GM19239 (cell line): ENCODE measurements around a stretch of chr16.

DNA sequence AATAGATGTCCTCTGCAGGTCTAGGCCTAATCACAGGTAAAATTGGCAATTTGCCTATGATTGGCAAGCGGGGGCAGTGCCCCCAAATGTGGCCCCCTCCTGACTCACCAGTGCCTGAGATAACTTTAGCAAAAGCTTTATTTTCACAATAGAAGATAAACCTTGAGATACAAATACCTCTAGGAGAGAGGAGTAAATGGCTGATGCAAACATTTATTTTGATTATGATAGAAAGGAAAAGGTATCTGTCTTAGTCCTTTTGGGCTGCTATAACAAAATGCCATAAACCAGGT, 132.9 kb upstream of the TOX3 start:
- RRBS, result no CpG with 5 or more reads among the region's 1 CpG

GRCh38 chr16:53054169-53054657, 578 bp upstream of the CHD9 start:
- RRBS, result no CpG with 5 or more reads among the region's 9 CpGs

DNA sequence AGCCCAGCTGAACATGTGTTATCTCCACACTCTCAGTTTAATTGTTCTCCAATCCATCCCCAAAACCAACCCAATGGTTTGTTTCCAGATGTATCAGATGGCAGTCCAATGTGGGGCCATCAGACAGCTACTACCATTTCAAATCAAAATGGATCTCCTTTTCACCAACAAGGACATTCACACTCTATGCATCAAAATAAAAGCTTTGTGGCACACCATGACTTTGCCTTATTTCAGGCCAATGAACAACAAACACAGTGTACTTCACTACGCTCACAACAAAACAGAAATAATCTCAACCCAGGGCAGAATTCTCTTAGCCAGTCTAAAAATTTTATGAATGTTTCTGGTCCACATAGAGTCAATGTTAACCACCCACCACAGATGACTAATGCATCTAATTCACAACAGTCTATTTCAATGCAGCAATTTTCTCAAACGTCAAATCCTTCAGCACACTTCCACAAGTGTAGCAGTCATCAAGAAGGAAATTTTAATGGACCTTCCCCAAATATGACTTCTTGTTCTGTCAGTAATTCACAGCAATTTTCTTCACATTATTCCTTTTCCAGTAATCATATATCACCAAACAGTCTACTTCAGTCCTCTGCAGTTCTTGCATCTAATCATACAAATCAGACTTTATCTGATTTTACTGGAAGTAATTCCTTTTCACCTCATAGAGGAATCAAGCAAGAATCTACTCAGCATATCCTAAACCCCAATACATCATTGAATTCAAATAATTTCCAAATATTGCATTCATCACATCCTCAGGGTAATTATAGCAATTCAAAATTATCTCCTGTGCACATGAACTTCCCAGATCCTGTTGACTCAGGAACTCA, 101.8 kb downstream of the CHD9 start:
- RRBS, result no CpG with 5 or more reads among the region's 2 CpGs

DNA sequence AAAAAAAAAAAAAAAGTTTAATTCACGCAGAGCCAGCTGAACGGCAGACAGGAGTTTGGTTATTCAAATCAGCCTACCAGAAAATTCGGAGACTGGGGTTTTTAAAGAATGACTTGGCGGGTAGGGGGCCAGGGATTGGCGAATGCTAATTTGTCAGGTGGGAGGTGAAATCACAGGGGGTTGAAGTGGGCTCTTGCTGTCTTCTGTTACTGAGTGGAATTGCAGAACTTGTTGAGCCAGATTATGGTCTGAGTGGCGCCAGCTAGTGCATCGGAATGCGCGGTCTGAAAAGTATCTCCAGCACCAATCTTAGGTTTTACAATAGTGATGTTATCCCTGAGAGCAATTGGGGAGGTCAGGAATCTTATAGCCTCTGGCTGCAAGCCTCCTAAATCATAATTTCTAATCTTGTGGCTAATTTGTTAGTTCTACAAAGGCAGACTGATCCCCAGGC, 800 bp upstream of the RBL2 start:
- RRBS, result no CpG with 5 or more reads among the region's 9 CpGs

DNA sequence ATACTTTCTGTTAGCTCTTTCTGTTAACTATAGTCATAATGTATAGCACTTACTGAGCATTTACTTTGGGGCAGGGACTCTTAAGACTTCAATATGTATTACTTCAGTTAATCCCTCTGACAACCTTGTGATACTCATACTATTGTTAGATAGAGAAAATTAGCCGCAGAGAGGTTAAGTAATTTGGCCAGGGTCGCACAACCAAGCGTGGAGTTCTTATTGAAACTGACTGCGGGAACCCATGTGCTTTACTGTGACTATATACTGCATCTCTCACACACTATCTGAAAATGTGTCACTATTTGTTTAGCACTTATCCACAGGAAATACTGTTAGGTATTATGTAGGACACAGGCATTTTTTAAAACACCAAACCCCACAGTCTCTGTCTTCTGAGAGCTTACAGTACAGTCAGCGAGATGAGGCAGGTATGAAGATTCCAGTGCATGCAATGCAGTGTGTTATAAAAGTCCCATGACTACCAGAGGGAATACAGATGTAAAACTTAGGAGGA, 11.2 kb downstream of the RBL2 start:
- RRBS, result no CpG with 5 or more reads among the region's 5 CpGs

DNA sequence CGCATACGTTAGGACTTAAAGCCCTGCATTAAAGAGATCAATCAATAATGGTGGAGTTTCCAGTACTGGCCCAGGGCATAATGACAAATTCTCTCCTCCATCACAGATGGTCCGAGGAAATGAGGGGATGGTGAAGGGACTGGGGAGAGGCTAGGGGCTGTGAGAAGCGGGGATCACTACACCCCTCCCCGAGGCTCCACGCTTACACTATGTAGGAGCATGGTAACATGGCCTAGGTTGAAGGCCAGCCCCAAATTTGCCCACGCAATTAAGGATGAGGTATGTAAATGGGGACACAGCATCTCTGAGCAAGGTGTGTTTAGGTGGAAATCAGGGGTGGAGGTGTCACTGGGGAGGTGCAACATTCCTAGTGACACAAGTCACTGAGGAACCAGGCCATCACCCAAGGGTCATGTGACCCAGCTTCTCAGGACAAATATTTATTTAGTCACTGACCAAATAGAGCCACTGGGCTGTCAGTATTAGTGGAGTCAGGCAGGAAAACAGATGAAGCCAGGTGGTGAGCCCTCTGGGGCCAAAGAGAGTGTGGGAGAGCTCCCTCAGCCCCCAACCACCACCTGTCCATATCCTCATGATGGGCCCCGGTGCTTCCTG, 8.2 kb upstream of the AKTIP start:
- RRBS, result no CpG with 5 or more reads among the region's 8 CpGs

DNA sequence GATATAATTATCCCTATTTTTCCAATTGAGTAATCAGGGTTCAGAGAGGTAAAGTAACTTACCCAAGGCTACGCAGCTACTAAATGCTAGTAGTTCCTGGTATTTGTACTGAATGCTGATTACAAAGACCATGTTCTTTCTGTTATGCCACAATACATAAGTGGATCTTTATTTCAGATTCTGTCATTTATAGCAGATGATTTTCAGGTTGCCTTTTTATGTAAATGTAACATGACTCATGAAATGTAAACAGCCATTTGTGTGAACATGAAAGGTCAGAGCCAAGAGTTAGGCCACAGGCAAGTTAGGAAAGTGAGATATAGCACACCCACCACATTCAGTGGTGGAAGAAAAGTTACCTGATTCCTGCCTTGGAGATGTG, 77.2 kb downstream of the FTO start:
- RRBS, result no CpG with 5 or more reads among the region's 1 CpG

DNA sequence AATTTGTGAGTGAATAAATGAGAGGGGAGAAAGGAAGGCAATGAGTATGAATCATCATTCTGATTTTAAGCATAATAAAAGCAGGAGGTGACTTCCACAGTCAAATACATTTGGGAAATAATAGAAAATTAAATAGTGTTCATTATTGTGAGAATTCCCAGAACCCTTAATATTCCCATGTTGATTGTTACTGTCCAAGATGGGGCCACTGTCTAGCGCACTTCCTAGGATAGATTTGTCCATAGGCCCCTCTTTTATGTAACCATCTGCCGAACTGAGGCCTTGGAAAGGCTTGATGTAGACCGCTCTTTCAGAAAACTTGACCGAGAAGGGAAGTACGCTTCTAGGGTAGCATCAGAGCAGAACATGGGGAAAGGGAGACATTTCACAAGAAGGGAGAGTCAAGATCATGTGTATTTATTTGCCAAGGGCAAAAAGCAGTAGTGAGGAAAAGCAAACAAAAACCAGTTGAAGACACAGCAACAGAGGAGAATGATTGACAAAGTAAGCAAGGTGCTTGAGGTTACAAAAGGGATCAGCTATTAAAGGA, 288.7 kb downstream of the IRX3 start:
- RRBS, result no CpG with 5 or more reads among the region's 5 CpGs

- RRBS, result no CpG with 5 or more reads among the region's 4 CpGs
These were observed 145.1 kb downstream of the IRX3 start for GRCh38 chr16:54141479-54141993.

DNA sequence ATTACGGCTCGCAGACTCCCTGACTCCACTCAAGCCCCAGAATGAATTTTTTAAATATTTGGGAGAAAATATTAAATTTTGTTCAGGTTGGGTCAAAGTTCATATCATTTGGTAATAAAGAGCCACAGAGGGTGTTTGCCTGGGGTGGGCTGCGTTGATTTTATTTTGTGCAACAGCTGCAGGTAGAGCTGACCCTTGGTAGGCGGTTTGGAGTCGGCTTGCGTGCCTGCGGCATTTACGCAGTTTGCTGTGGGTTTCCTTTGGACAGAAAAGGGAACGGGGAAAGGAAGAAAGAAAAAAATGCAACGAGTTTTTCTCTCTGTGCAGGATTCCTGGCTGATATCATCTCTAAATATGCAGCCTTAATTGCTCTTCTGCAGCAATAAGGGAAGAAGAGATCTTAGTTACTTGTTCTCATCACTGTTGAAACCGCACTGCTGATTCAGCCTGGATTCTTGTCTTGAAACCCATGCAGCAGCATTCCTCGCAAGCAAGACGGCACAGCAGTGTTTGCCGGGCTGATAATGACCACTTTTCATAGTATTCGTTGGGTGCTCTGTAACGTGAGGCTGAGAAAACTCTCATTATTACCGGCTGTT, 114.6 kb downstream of the IRX3 start:
- RRBS, result 48% methylated on average over 2 of the region's 17 CpGs

DNA sequence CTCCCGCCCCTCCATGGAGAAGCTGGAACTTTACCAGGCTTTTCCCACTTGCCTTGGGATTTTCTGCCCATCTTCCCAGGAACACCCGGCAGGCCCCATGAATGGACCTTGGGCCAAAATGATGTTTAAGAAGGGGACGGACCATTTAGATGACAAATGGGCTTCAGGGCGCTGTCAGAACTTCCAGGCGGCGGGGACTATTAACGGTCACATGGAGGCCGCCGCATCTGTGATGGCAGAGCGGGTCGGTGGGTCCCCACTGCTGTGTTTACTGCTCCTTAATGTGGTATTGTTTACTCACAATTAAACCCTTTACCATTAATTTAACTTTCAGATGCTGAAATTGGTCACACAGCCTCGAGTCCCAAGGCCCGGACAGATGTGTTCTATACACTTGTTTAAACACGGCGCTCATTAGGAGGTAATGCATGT, 83.7 kb upstream of the IRX3 start:
- RRBS, result no CpG with 5 or more reads among the region's 15 CpGs

DNA sequence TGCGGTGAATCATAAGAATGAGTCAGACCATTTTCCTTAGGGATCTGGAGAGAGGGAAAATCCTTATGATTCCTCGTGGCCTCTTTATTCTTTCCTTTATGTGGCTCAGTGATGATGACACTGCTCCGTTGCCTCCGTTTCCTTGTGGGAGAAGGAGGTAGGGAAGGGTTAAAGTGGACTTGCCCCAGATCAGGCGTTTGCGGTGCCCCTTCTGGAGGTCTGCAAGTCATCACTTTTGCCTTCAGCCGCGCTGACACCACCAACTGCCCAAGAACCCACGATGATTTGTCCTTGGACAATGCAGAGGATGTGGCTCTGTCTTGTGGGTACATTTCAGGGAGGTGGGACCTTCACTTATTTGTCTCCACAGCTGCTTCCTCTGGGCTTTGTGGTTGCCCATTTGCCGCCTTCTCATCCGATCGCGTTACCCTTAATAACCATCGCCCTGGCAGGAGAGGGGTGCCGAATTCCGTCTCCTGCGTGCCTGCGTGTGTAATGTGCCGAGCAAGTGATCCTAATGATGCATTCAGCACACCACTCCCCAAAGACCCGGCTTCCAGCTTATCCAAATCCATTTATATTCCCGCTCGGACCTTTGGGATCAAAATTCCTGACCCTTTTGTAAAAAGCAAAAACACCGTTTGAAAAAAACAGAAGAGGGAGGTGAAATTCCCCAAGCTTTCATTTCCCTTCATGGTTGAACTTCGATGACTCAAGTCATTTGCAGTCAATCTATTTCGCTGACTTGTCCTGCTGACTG, 87.2 kb upstream of the IRX3 start:
- RRBS, result no CpG with 5 or more reads among the region's 25 CpGs

GRCh38 chr16:54402472-54402671, 115.8 kb upstream of the IRX3 start:
- RRBS, result no CpG with 5 or more reads among the region's 2 CpGs

DNA sequence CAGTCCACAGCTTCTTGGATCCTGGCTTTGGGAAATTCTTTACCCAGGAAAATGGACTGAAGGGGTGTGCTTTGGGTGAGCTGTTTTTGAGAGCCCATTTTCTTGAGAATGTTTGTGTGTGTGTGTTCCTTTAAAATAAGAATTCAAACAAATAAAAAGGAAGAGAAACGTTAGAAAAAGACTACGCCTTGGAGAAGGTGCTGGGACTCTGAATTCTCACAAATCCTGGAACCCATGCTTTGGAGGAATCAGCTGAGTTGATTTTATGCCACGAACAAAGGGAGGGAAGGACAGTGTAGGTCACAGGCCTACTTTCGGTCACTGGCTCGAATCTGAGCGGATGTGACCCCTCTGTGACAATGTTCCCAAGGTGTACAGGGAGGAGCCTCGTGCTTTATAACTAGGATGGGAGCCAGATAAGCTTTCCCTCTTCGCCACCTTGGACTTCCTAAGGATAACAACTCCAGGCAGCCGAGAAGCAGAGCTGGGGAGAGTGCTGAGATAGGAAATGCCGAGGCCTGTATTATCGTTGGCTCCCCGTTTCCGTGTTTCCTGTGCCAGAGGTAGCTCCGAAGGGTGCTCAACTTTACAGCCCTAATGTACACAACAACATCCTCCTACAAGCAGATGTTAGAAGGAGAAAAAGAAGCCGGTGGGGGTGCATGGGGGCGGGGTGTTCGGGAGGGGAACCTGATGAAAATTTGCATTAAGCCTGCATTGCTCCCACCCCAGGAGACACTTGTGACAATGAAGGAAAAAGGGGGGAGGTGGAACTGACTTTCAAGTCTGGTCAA, 217.7 kb upstream of the IRX3 start:
- RRBS, result no CpG with 5 or more reads among the region's 17 CpGs

- RRBS, result no CpG with 5 or more reads among the region's 4 CpGs
These were observed 83.9 kb upstream of the IRX5 start for GRCh38 chr16:54846773-54847089.

GRCh38 chr16:54936468-54937064, 5.9 kb downstream of the IRX5 start:
- RRBS, result 6% methylated on average over 11 of the region's 40 CpGs

GRCh38 chr16:55324272-55325098, 482 bp downstream of the IRX6 start:
- RRBS, result 14% methylated on average over 27 of the region's 70 CpGs

GRCh38 chr16:55389402-55390227, 65.6 kb downstream of the IRX6 start:
- RRBS, result no CpG with 5 or more reads among the region's 11 CpGs

DNA sequence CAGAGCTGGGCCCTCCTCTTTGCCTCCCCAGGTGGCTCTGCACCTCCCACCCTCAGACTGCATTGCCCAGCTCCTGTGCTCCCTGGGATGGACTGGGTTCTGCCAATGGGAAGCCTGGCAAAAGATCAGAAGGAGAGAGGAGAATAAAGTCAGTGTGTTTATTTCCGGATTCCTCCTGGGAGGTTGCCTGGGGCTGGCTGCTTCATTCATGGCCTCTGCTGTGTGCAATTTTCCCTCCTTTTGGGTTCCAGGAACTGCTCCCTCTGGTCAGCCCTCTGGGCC, 8.5 kb upstream of the MMP2 start:
- RRBS, result no CpG with 5 or more reads among the region's 1 CpG

- RRBS, result no CpG with 5 or more reads among the region's 14 CpGs
These were observed 4.9 kb downstream of the MMP2 start for GRCh38 chr16:55483710-55484514.